HTR-8/SVneo (cell line): ENCODE measurements around the gene KCNG1.

DNA sequence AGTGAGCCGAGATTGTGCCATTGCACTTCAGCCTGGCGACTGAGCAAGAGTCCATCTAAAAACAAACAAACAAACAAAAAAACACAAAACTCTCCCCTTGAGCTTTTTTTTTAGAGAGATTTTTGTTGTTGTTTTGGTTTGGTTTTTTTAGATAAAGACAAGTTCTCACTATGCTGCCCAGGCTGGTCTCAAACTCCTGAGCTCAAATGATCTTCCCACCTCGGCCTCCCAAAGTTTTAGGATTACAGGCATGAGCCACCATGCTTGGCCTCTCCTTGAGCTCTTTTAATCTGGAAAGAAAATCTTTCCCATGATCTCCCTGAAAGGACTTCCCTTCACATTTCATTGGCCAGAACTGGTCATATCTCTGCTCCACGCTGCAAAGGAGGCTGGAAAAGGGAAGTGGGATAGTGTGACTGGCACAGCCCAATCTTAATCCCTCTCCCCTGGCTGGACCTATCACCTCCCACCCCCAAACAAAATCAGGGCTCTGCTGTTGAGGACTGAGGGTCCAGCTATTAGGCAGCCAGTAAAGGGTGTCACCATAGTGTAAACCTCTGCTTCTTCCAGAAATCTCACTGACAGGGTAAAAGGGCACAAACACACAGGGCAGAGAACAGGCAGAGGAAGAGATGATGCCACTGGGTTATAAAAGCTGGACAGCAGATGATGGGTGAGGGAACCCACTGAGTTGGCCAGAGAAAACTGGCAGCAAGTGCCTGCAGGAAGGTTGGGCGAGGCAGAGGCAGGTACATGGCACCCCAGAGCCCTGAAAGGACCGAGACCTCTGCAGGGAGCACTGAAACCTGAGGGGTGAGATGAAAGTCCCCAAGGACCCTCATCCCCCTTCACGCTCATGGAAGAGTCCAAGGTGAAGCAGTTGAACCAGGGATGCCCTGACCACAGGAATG lies 83.2 kb upstream of the PTPN1 start:
- RRBS, result no CpG with 5 or more reads among the region's 7 CpGs

DNA sequence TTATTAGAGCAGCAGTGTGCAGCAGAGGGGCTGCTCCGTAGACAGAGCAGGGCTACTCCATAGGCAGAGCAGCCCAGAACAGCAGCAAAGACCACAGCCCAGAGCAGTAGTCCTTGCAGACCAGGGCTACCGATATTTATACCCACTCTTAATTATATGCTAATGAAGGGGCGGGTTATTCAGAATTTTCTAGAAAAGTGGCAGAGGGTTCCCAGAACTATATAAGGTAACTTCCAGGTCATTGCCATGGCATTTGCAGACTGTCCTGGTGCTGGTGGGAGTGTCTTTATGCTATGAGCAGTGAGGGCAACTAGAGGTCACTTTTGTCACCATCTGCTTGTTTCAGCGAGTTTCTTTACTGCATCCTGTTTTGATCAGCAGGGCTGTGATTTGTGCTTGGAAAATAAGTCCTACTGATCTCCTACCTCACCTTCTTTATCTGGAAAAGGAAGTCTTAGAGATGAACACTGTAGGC lies 39.8 kb upstream of the PTPN1 start:
- RRBS, result no CpG with 5 or more reads among the region's 4 CpGs

DNA sequence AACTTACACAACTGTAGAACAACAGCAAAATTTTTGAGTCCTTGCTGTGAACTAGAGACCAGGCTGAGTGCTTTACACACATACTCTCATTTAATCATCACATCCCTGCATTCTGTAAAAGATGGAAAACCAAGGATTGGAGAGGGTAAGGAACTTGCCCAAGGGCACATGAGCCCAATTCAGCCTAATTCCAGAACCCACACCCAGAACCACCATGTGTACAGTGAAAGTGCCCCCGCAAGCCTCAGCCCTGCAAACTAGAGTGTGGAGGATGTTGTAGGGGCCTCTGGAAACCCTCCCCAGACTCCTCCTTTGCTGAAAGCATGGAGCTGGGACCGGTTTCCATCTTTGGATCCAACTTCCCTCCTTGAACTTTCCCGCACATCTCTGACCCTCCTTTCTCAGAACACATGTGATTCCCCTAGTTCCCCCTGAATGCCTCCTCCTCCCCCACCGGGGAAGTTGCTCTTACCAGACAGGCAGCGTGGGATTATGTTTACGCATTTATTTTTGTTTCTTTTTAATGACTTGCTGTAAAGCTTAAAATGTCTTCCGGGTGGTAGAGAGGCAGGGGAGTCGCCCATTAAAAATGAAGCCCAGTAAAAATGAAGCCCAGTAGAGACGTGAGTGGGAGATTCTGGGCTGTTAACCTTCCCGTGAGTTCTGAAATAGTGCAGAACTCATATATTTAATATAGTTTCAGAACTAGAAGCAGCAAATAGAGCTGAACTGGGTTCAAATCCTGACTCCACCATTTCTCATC lies 8.2 kb upstream of the PTPN1 start:
- RRBS, result 92% methylated on average over 4 of the region's 10 CpGs

GRCh38 chr20:50523614-50524203 lies 13.5 kb downstream of the PTPN1 start:
- RRBS, result no CpG with 5 or more reads among the region's 4 CpGs

GRCh38 chr20:50541541-50542116 lies 31.4 kb downstream of the PTPN1 start:
- RRBS, result no CpG with 5 or more reads among the region's 8 CpGs

GRCh38 chr20:50579657-50580380 lies 69.6 kb downstream of the PTPN1 start:
- RRBS, result no CpG with 5 or more reads among the region's 20 CpGs

- RRBS, result 50% methylated on average over 1 of the region's 14 CpGs
These were observed 16.2 kb upstream of the RIPOR3 start for GRCh38 chr20:50707507-50707910.

DNA sequence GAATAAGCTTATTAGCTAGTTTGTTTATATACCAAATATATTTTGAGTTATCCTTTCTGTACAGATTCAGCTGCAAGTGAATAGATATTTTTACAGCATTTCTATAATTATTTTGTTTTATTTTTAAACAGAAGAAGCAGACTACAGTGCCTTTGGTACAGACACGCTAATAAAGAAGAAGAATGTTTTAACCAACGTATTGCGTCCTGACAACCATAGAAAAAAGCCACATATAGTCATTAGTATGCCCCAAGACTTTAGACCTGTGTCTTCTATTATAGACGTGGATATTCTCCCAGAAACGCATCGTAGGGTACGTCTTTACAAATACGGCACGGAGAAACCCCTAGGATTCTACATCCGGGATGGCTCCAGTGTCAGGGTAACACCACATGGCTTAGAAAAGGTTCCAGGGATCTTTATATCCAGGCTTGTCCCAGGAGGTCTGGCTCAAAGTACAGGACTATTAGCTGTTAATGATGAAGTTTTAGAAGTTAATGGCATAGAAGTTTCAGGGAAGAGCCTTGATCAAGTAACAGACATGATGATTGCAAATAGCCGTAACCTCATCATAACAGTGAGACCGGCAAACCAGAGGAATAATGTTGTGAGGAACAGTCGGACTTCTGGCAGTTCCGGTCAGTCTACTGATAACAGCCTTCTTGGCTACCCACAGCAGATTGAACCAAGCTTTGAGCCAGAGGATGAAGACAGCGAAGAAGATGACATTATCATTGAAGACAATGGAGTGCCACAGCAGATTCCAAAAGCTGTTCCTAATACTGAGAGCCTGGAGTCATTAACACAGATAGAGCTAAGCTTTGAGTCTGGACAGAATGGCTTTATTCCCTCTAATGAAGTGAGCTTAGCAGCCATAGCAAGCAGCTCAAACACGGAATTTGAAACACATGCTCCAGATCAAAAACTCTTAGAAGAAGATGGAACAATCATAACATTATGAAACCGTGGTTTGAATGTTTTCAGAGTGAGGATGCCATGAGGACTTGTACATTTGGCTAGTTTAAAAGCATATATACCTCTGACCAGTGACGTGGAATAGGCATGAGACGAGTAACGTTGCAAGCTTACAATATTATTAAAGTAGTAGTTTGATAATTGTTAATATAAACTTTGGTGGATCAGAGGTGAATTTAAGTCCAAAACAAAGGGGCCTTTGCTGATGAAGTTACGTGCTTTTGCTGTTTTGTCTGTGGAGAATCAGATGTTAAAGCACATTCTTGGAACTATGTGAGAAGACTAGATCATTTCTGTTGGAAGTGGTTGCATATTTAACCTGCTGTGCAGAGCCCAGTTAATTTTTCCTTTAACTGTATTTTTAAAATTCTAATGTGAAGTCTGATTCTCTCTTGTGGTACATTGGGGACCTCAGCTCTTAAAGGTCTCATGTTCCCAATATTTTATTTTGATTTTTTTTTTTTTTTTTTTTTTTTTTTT lies 18.7 kb downstream of the PARD6B start:
- RRBS, result 100% methylated on average over 1 of the region's 21 CpGs

DNA sequence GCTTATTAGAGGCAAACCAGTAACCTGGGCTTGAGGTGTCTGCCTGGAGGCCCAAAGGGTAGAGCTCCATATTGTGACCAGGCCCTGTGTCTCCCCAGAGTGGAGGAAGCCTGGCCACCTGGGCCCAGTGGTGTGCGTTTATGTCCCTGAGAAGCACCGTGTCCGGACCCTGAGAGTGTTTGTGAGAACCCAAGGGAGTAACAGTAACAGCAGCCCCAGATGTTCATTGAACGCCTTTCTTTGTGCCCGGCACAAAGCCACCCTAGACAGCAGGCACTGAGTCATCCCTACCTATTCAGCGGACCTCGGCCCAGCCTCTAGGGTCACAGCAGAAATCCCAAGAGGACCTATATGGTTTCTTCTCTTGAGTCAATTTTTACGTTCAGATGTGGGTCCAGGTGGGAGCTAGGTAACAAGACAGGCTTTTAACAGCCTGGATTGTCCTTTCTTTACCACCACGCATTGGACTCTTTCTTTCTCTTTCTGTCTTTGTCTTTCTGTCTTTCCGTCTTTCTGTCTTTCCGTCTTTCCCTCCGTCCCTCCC lies 24.5 kb downstream of the BCAS4 start:
- RRBS, result 98% methylated on average over 3 of the region's 12 CpGs

GRCh38 chr20:50821190-50821670 lies 26.4 kb downstream of the BCAS4 start:
- RRBS, result no CpG with 5 or more reads among the region's 5 CpGs

GRCh38 chr20:50840573-50841037 lies 45.7 kb downstream of the BCAS4 start:
- RRBS, result no CpG with 5 or more reads among the region's 29 CpGs

DNA sequence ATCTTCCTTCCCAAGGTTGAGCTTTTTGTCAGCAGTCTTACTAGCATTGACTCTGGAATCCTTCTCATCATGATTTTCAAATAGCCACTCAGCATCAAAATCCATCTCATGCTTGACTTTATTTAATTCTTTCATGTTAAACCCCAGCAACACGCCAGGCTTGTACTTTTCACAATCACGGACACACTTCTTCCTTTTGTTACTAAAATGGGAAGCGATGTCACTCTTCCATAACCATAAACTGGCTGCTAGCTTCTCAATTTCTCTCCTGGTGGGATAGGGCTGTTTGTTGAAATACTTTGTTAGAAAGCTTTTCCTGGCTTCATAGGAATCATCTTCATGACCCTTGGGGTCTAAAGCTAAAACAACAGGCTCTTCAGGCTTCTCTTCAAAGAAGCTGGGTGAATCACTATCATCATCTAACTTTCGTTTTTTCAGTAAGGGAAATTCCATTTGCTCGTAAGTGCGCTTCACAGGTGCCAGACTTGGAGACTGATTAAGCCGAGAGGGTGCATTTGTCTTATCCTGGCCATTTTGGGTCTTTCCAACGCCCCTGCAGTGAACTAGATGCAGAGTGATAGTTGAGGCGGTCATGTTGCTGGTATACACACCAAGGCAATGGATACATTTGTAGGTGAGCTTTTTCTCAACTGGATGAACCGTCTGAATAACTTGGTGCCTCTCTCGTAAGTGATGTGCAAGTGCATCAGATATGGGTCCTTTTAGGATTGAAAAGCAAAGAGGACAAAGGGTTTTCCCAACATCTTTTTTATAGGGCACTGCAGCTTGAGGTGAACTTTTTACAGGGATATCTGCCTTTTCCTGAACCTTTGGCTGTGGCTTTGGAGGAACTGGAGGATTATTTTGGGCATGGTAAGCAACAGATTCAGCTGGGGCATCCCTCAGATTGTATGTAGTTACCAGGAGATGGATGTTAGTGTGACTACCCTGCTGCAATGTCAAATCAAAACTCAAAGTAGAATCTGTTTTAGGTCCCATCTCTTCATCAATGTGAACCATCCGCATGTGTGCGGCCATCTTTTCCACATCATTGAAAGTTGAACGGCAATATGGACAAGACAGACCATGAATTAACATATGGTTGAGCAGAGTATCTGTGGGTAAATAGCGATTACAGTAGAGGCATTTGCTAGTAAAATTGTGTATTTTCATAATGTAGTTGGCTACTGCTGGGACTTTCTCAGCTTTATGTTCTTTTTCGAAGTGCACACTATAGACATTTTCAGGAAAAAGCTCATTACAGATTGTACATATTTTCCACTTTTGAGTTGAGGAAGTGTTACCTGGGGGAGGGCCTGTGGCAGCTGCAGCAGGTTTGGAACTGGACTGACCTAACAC lies 38.7 kb downstream of the ADNP start:
- RRBS, result no CpG with 5 or more reads among the region's 16 CpGs

GRCh38 chr20:50915456-50916005 lies 15.7 kb downstream of the ADNP start:
- RRBS, result no CpG with 5 or more reads among the region's 4 CpGs

DNA sequence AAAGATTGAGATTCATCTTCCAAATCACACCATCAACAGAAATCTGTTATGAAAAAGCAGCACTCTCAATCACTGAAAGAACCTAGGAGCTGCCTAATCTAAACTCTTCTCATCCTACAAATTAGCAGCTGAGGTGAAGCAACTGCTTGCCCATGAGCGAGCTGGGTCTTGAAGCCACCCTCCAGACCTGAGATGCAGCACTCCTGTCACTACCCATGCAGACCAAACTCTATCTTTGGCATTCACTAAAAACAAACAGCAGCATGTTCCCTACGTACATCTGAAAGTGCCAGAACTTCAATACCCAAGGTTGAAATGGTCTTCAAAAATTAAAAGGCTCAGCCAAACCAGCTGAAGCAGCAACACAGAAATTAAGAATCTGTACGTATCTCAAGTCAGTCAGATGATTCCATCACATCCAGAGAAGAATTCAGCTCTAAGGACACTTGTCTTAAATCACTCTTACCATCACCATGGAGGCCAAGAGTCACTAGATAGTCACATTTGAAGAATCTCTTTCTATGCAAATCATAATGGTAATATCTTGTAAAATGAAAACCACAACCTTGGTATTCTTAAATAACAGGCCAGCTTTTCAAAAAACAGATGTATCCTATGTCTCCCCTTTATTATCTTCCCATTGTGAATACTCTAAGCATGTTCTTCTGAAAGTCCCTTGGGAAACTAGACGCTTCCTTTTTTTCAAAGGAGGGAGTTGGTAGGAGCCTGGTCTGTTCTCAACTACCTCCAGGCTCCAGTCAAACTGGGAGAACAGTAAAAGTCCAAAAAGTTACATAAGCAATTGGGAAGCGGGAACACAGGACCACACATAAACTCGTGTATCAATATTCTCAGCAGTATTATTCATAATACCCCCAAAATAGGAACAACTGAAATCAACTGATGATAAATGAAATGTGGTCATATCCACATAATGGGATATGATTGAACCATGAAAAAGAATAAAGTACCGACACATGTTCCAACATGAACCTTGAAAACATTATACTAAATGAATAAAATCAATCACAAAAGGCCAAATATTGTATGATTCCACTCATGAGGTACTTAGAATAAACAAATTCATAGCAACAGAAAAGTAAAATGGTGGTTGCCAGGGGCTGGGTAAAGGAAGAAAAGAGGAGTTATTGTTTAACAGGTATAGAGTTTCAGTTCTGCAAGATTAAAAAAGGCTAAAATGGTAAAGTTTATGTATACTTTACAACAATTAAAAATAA lies 13.9 kb downstream of the ADNP start:
- RRBS, result no CpG with 5 or more reads among the region's 7 CpGs

GRCh38 chr20:50982231-50982538 lies 23.6 kb downstream of the MOCS3 start:
- RRBS, result 4% methylated on average over 3 of the region's 5 CpGs

DNA sequence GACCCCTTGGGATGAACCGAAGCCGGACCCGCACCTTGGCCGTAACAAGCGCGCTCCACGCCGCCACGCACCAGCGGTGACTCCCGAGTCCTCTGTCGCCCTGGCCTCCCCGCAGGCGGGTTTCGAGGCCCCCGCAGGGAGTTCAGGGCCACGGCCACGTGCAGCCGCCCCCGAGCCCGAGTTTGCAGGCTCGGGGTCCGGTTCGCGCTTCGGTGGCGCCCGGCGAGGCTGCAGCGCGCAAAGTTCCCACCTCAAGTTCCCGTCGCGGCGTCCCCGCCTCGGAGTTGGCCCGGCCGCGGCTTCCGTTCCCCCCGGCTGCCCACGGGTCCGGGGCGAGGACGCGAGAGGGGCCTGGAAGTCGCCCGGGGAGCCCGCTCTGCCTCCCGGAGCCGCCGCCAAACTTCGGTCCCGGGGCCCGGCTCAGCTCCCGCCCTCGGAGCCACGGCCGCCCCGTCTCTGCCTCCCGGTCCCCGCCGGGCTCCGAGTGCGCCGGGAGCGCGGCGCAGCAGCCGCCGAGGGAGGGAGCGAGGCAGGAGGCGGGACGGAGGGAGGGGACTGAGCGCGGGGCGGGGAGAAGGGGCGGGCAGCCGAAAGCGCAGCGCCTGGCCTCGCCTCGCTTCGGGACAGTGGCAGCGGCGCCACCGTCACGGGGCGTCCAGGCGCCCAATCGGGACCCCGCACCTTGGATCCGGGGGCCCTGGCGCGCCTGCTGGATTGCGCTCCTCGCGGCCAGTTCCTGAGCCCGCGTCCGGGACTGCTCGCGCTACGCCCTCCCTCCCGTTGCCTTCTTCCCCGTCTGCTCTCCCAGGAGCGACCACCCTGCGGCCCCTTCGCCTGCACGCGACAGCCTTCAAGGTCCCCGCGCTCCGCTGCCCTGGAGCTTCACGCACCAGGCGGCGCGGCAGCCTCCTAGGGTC lies at the start of gene KCNG1:
Gene KCNG1, minus strand, starts transcription at position 488 of the 917 bp plus-strand sequence.
- RRBS, result 3% methylated on average over 31 of the region's 119 CpGs

DNA sequence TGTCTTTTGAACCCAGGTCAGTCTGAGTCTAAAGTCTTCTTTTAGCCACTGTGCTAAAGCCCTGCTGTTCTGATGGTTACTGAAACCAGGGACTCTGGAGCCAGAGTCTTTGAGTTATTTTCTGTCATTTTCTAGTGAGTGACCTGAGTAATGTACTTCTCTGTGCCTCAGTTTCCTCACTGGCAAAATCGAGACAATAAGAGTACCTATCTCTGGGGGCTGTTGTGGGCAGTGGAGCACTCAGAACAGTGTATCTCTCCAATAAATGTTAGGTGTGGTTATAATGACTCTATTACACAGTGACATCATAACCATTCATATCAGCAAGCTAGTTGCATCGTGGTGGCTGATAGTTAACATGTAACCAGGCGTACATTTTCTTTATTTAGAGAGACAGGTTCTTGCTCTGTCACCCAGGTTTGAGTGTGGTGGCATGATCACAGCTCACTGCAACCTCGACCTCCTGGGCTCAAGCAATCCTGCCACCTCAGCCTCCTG lies 74.7 kb upstream of the KCNG1 start:
- RRBS, result no CpG with 5 or more reads among the region's 4 CpGs

GRCh38 chr20:51156080-51156626 lies 133.2 kb upstream of the KCNG1 start:
- RRBS, result no CpG with 5 or more reads among the region's 12 CpGs

- RRBS, result no CpG with 5 or more reads among the region's 20 CpGs
These were observed 176.4 kb downstream of the NFATC2 start for GRCh38 chr20:51365799-51366930.